Measurements from ENCODE around the genes ALG11 and PRR20C.

DNA sequence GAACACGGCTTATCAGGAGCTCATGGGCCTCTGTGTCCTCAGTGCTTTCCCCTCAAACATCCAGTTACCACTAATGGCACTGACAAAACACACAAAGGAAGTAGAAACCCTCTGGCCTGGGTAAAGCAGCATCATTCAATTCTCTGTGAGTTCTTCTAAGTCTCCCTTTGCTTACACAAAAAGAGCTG, 43.7 kb downstream of the ATP7B start:
- PRO-cap = no peak

GRCh38 chr13:51974467-51975292, 36.6 kb downstream of the ATP7B start:
- PRO-cap = no peak

DNA sequence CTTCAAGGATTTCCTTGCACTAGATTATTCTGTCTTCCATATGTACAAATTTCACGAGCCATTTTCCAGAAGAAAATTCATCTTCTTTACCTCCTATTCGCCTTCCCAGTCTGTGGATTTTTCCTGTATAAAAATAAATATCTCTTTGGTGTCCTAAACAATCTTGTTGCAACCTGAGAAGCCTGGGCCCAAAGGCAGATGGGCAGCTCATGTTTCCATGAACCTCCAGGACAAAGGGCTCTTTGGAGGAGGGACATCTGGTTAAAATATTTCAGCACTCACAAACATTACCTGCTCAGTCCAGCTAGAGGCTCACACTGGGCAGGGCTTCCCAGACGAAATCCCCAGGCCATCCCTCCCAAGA, 12.7 kb downstream of the ATP7B start:
- PRO-cap = no peak

DNA sequence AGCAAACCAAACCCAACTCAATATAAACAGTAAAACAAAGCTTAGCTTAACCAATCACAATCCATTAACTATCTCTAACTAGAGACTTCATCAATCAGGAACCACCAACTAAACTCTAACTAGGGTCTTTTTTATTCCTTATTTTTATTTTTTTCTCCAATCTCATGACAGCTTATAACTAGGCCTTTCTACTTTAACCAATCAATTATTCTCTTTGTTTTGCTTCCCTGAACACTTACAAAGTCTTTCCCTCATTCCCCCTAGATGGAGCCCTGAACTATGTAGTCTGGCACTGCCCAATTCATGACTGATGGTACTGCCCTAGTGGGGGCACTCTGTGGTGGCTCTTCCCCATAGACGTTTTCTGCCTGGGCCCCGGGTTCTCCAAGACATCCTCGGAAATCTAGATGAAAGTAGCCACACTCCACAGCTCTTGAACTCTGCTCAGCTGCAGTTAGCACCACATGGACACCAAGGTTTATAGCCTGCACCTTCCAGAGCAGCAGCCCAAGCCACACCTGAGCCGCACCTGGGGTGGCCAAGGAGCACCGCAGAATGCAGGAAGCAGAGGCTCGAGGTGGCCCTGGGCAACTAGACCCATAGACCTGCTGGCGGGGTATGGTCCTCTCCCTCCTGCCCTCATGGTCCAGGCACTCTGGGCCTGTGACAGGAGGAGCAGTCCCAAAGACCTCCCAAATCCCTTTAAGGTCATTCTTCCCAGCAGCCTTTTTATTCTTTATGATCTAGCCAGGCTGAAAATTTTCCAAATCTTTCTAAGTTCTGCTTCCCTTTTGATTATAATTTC, 6.6 kb downstream of the ATP7B start:
- PRO-cap = no peak

DNA sequence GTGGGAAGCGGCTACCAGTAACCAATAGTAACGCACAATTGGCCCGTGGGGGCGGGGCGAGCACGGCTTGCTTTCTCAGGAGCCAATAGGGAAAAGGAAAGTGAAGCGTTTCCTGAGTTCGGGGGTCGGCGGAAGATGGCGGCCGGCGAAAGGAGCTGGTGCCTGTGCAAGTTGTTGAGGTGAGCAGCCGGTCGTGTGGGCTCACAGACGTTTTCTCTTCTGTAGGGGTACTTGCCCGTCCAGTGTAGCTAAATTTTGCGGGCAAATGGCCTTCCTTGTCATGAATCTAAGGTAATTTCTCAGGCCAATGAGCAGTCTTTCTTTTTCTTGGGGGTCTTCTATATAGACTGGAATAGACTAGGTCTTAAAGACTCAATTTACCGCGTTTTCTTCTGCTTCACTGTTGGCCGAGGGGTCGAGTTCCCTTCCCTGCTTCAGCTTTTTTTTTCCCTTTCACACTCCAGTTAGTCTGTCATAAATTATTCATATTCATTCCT, at the start of gene ALG11:
Gene ALG11 (plus strand): TSS at position 115 of the 497 bp plus-strand sequence.
- PRO-cap = bidirectional peak, plus-strand start at position 115 of the sequence, minus-strand start outside the sequence

GRCh38 chr13:52623714-52624066, 18.5 kb upstream of the HNRNPA1L2 start:
- PRO-cap = no peak

GRCh38 chr13:55999619-56000126, 1141.0 kb upstream of the PRR20A start:
- PRO-cap = unidirectional peak, minus-strand start at chr13:55999919

DNA sequence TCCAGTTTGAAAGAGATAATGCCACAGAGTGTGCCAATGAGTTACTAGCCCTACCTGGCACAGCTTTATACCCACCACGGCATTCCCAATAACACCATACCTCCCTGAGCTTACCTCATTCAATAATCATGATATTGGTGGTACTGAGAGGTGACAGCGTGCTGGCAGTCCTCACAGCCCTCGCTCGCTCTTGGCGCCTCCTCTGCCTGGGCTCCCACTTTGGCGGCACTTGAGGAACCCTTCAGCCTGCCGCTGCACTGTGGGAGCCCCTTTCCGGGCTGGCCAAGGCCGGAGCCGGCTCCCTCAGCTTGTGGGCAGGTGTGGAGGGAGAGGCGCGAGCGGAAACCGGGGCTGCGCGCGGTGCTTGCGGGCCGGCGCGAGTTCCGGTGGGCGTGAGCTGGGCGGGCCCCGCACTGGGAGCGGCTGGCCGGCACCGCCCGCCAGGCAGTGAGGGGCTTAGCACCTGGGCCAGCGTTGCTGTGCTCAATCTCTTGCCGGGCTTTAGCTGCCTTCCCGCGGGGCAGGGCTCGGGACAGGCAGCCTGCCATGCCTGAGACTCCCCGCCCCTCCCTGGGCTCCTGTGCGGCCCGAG, 405.3 kb upstream of the PRR20A start:
- PRO-cap = no peak

DNA sequence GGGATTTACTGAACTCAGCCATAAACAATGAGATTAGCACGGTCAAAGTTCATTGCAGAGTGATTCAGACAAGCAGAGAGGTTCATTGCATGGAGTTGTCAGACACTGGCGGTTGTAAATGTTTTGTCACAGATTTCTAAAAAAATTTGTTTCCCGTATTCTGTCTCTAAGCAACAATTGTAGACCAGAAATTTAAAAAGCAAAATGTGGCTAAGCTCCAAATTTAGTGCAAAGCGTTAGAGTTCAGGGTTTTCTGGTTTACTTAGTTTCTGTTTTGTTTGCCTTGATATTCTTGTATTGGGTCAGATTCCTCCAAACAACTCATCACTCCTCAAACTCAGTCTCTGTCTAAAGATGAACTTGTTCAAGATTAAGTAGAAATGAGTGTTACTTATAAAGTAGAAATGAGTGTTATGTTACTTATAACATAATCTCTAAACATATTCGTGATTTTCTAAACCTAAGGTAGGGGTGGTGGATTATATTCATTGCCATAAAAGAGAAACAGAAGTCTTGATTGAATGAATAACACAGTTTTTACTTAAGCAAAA, 94.4 kb upstream of the PRR20A start:
- PRO-cap = no peak

GRCh38 chr13:57153780-57154294, at the start of gene PRR20C:
PRR20C (plus strand) TSS chr13:57154061.
- PRO-cap = no peak

- PRO-cap = bidirectional peak, plus-strand start at chr13:57633722, minus-strand start at chr13:57633587
Observed at GRCh38 chr13:57633233-57633881, 1.8 kb downstream of the PCDH17 start.

DNA sequence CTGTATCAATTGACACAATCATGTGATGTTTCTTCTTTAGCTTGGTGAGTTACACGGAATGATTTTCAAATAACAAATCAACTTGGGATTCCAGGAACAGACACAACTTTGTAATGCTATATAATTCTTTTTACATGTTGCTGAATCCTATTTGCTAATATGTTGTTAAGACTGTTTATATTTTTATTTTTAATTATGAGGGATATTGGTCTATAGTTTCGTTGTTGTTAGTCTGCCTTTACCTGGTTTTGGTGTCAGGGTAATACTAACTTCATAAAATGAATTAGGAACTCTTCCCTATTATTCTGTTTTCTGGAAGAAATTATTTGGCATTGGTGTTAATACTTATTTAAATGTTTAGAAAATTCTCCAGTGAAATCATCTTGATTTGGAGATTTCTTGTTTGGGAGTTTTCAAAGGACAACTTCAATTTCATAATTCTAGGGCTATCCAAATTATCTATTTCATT, 1069.8 kb downstream of the PCDH17 start:
- PRO-cap = no peak

DNA sequence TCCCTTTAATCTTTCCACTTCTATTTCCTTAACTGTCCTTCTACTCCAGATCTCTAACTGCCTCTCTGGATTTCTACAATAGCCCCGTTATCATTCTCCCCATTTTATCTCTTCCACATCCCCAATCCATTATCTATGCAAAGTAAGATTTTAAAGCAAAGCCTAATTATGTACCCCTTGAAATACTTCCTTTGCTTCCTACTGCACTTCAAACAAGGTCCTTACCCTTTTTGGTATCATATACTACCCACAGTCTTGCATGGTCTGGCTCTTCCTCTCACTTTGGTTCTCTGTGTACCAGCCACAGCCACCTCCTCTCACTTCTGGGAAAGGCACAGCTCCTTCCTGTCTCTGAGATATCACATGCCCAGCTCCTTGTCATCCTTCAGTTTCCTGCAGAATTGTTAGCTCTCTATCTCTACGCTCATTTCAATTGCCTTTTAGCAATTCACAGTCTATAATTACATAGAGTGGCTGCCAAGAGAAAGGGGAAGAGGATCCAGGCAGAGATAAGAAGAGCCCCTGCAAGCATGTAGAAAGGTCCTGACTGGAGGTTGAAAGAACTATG, 933.3 kb downstream of the DIAPH3 start:
- PRO-cap = no peak

DNA sequence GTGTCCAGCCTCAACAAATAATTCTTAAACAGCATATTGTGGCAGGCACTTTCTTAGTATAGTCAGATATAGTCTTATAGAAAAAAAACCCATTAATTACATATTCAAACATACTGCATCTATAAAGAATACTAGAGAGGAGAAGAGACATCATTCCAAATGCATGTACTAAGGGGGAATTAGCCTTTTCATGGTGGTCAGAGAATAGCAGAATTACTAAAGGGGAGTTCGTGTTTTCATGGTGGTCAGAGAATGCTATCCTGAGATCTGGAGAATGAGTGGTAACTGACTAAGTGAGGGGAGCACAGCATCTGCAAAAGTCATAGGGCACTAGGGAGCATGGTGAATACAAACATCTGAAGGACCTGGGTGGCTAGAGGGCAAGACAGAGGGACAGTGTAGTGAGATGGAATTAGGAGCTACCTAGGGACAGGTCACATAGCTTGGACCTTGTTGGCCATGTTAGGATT, 8.3 kb downstream of the TDRD3 start:
- PRO-cap = no peak

DNA sequence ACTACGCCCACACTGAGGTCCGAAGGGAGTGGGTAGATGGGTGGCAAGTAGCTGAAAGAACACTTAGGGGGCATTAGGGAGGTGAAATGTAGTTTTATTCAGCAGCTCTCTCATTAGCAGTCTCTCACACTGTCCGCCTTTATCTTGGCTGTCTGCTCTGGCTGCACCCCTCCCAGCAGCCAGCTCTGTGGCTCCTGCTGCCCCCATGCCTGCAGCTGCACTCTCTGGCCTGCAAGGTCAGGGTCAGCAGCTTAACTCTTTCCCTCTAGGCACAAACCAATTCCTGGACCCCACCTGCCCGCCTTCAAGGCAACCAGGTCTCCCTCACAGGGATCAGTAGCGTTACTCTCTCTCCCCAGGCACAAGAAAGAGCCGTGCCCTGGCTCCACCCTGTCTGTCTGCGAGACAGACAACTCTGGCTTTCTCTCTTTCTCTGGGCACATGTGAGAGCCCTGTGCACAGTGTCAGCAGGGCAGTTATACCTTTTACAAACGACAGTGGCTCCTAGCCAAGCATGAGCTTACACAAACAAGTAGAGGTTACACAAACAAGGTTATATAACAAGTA, 249.4 kb upstream of the PCDH20 start:
- PRO-cap = no peak

DNA sequence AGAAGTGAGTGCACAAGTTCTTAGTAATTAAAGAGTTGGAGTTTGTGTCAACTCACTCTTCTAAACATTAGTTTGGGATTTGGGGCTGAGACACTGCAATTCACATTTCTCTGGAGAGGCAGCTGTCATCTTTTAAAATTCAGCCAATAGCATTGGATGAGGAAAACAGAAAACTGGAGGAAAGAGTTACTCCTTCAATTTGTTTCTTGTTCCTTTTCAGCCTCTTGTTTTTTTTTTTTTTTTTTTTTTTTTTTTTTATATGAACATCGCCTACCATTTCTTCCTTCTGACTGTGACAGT, 881.7 kb upstream of the ENSG00000237378 start:
- PRO-cap = no peak

DNA sequence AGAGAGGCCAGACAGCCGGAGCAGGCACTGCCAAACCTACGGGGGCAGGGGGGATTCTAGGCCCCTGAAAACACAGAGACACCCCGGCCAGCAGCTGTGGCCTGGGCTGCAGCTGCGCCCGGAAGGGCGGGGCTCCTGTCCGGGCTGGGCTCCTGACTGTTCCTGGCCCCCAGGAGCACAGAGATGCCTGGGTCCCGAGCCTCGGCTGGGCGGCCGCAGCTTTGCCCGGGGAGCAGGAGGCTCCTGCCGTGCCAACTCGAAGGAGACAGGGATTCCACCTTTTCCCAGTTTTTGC, 245.7 kb upstream of the ENSG00000285566 start:
- PRO-cap = no peak

GRCh38 chr13:65940883-65941401, 1289.2 kb downstream of the PCDH9 start:
- PRO-cap = no peak

DNA sequence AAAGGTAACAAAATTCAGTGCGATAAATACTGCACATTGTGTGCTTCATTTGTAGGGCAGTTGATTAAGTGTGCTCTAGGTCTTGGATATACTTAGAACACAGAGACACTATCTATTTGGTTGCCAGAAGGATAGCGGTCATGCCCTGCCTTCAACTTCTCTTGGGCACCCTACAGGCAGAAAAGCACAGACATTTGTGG, 605.8 kb downstream of the PCDH9 start:
- PRO-cap = no peak

- PRO-cap = no peak
Observed at GRCh38 chr13:67147099-67147785, 82.9 kb downstream of the PCDH9 start.

Data from left colon (tissue), 1 donor.